Subcutaneous preadipocyte (primary cell): ENCODE measurements around a stretch of chr16.

GRCh38 chr16:75463291-75464094 is 996 bp downstream of the TMEM170A start:
- CAGE, long polyA plus RNA = no peak

GRCh38 chr16:75566631-75567260 is 567 bp downstream of the GABARAPL2 start:
- CAGE, long polyA plus RNA = no peak

DNA sequence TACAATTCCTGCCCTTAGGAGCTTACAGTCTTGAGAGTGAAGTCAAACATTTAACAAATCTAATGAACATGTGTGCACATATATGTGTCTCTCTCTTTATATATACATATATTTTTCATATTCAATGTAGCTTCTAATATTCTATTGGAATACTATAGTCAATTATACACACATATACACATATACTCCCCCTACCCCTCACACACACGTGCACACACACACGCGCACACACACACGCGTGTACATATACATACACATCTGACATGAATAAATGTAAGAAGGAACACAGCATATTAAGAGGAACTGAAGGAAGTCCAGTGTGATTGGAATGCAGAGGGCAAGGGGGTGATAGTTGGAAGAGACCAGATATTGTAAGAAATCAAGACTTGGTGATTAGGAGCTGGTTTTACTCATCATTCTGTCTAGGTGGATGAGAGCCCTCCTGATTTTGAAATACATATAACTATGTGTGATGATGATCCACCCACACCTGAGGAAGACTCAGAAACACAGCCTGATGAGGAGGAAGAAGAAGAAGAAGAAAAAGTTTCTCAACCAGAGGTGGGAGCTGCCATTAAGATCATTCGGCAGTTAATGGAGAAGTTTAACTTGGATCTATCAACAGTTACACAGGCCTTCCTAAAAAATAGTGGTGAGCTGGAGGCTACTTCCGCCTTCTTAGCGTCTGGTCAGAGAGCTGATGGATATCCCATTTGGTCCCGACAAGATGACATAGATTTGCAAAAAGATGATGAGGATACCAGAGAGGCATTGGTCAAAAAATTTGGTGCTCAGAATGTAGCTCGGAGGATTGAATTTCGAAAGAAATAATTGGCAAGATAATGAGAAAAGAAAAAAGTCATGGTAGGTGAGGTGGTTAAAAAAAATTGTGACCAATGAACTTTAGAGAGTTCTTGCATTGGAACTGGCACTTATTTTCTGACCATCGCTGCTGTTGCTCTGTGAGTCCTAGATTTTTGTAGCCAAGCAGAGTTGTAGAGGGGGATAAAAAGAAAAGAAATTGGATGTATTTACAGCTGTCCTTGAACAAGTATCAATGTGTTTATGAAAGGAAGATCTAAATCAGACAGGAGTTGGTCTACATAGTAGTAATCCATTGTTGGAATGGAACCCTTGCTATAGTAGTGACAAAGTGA is 8.6 kb downstream of the TERF2IP start:
- CAGE, long polyA plus RNA = no peak

DNA sequence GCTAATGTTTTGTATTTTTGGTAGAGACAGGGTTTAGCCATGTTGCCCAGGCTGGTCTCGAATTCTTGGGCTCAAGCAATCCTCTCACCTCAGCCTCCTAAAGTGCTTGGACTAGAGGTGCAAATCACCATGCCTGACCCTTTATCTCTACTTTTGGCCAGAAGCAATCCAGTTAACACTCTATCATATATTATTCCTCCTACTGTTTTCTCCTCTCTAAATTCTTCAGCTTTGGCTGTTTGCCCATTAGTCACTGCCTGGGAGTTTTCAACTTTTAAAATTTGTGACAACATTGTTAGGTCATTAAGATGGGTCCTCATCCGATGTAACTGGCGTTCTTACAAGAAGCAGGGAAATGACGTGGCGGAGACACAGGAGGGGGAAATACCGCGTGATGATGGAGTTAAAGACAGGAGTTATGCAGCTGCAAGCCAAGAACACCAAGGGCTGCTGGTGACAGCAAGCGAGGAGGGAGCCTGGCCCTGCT is 34.7 kb upstream of the CPHXL start:
- CAGE, long polyA plus RNA = no peak

DNA sequence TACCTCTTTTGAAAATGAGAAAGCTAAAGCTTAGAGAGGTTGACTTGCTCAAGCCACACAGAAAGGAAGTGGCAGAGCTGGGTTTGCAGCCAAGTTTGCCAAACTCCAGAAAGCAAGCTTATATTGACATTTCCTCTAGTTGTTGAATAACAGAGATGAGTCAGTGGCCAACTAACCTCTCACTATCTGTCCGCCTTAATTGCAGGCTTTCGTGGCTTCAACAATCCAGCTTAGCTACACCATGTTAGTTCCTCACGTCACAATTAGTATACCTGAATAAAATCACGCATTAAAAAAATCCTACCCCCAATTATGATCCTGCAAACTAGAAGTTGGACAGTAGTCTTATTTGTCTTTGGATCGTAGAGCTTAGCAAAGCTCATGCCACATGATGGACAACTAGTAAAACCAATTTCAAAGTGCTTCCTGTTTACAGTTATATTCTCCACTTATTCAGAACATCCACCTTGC is 151.7 kb downstream of the CNTNAP4 start:
- CAGE, long polyA plus RNA = no peak

- CAGE, long polyA plus RNA = no peak
These were observed 357.7 kb downstream of the CNTNAP4 start for GRCh38 chr16:76634683-76635486.

DNA sequence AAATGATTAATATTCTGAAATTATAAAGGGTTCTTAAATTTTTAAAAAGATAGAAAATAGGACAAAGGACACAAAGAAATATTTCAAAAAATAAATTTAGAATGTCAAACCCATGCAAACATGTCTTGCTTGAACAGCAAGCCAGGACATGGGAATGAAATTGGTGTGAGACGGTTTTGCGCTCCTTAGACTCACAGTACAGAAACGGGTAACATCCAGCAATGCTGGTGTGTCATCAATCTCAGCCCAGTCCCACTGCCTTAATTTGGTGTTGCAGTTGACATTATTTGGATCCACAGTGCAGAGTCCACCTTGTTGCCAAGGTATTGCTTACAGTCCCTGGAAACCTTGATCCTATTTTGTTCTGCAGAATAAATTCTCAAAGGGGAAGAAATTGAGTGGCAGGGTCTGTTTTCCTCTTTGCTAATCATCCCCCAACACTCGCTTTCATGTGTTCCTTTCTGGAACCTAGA is 311.6 kb upstream of the MON1B start:
- CAGE, long polyA plus RNA = no peak

- CAGE, long polyA plus RNA = no peak
These were observed 58.6 kb upstream of the NUDT7 start for GRCh38 chr16:77663686-77664045.

- CAGE, long polyA plus RNA = no peak
These were observed 185.3 kb downstream of the WWOX start for GRCh38 chr16:78284671-78285217.

DNA sequence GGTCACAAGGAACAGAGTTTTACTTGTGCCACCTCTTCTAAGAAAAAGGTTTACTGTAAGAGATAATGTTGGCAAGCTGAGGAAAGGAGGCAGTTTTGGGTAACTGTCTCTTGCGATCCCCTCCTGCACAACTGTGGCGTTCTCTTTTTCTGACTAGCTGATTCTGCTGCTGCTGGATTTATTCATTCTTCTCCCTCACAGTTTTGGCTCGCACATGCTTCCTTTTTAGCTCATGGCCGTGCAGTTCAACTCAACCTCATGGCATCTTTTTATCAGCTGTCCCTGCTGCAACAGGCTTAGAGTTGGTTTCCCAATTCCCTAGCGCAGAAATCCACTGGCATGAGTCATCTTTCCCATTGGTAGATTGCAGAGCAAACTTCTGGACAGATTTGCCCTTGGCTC is 584.4 kb downstream of the WWOX start:
- CAGE, long polyA plus RNA = no peak

- CAGE, long polyA plus RNA = no peak
These were observed 716.2 kb downstream of the WWOX start for GRCh38 chr16:78815488-78816269.

DNA sequence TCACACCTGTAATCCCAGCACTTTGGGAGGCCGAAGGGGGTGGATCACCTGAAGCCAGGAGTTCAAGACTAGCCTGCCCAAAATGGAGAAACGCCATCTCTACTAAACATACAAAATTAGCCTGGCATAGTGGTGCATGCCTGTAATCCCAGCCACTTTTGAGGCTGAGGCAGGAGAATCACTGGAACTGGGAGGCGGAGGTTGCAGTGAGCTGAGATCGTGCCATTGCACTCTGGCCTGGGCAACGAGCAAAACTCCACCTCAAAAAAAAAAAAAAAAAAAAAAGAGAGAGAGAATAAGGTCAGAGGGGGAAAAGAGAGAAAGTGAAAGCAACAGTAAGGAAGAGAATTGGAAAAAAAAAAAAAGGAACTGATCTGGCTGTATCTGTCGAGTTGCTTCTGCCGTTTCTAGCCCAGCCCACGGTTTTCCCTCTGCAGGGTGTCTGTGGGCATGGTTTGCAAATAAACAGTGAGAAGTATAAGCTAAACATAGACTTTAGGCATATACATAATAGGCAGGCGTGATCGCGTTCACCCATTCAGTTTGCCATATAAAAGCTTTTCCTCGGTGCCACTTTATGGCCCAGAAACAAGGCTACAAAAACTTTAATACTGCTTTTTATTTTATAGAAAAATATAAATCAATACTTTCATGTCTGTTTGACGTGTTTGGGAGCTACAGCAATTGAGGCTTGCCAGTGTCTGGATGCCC is 436.8 kb downstream of the MAF start:
- CAGE, long polyA plus RNA = no peak

- CAGE, long polyA plus RNA = no peak
These were observed 371.3 kb downstream of the MAF start for GRCh38 chr16:79229144-79229691.

- CAGE, long polyA plus RNA = no peak
These were observed 91.4 kb downstream of the MAF start for GRCh38 chr16:79508886-79509717.

DNA sequence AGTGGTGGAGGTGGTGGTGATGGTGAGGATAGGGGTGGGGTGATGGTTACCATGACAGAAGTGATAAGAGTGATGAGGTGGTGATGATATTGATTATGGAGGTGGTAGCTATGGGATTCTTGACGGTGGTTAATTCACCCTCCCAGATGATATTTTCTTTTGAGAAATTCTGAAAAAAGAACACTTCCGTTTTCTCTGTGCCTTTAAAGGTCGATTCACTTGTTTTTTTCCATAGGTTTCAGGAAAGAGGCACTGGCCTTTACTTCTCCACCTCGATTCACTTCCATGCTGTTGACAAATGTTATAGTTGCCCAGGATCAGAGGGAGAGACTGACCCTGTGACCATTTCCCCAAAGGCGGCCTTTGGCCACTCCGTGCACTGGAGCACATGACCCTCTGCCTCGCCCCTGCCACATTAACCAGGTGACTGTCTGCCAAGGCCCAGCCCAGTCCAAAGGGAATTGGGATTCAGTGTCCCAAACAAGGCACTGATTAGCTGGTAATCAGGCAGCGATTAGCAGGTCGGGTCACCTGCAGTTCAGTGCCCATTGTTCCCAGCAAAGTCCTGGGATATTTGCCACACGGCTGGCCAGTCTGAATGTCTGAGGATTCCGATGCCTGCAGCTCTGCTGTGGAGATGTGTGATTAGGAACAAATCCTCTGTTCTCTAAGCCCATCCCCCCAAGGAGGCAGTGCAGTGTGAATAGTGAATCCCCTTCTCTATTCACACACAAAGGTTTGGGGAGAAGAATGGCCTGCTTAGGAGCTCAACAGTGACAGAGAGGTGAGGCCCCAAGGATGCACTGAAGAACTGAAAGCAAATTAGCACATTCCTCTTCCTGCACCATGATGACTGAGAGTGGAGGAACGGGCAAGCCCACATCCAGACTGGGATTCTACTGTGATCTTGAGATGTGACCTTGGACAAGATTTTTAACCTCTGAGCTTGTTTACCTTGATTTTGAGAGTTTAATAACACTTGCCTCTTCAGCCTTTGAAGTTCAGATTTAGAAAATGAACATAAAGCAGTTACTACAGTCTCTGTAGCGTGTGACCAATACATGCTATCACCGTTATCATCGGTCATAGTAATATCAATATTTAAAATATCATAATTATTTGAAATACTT is 123.1 kb upstream of the MAF start:
- CAGE, long polyA plus RNA = no peak

DNA sequence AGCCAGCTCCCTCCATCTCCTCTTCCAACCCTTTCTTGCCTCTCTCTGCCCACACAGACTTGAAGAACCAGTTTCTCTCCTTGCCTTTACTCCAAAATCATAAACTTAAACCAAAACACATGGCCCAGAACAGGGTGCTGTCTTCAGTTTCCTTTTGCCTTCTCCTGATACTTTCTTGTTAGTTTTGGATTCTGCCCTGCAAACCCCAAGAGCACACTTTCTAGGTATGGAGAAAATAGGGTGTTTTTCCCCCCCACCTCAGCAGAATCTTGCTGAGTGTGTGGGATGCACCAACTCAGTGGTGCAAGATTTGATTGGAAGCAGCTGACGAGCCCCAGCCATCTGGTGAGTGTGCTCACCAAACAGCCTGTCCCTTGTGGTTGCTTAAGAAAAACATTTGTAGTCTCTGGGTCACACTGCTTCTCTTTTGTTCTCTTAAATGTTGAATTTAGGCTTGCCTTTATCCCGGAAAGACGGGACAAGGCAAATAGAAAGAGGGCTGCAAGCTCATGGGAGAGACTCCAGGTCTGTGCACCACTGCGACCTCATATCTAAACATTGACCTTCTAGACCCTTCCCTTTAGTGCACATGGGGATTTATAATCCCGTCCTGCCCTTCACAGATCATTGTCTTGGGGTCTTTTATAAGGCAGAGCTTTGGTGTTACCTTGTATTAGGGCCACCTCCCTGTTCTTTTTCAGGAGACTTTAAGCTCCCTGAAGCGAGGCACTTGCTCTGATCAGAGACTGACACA is 176.0 kb upstream of the MAF start:
- CAGE, long polyA plus RNA = no peak

DNA sequence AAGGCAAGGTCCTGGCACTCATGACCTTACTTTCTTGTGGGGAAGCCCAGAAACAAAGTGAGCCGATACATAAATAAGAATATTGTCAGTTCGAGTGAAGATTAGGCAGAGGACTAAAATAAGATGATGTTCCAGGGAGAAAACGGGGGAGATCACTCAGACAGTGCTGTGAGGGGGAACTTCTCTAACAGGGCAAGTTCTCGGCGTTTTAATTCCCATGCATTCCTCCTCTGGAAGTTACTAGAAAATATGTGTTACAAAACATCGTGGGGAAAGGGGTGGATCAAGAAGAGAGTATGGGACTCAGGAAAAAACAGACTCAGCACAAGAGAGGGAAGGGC is 463.8 kb upstream of the DYNLRB2 start:
- CAGE, long polyA plus RNA = no peak

- CAGE, long polyA plus RNA = no peak
These were observed 78.7 kb upstream of the CDYL2 start for GRCh38 chr16:80883169-80883374.

GRCh38 chr16:80993142-80993801 is 13.4 kb downstream of the CMC2 start:
- CAGE, long polyA plus RNA = no peak

- CAGE, long polyA plus RNA = no peak
These were observed 4.8 kb downstream of the ATMIN start for GRCh38 chr16:81040271-81041047.